ENCODE results near the genes PRR14L, DEPDC5 and YWHAH.

GRCh38 chr22:30829963-30830403, 135.3 kb downstream of the OSBP2 start:
- PRO-cap, result no peak

GRCh38 chr22:30978065-30979077, 9.8 kb upstream of the MORC2 start:
- PRO-cap, result no peak

DNA sequence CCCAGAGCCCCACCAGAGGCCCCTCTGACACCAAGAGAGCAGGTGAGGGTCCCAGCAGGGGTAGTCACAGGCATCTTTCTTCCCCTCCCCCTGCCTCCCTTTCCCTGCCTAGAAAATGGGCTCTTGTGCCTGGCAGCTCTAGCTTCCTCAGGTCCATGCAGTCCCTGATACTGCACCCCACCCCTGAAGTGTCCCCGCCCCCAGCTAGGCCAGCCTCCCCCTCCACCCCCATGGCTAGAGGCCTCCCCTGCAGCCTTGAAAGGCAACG, 9.0 kb downstream of the SMTN start:
- PRO-cap, result no peak

GRCh38 chr22:31105373-31106255, 1.8 kb downstream of the SELENOM start:
- PRO-cap, result no peak

DNA sequence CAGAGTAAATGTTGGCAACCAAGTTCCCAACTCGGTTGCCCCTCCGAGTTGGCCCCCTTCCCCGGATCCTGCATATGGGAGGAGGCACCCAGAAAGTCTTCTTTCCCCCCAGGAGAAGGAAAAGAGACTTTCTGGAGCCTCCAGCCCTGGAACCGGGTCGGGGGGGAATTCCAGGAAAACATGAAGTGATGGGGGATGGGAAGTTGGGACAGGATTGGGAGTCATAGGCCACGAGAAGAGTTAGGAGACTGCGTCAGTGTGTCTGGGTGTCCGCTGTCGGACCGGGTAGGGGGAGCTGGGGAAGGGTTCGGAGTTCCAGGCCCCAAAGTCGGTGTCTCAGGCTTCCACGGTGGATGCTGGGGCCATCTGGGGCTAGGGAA, 522 bp downstream of the SELENOM start:
- PRO-cap, result no peak

GRCh38 chr22:31218470-31219210, 6.5 kb downstream of the LIMK2 start:
- PRO-cap, result no peak

GRCh38 chr22:31260355-31261070, 31.8 kb downstream of the PIK3IP1 start:
- PRO-cap, result no peak

DNA sequence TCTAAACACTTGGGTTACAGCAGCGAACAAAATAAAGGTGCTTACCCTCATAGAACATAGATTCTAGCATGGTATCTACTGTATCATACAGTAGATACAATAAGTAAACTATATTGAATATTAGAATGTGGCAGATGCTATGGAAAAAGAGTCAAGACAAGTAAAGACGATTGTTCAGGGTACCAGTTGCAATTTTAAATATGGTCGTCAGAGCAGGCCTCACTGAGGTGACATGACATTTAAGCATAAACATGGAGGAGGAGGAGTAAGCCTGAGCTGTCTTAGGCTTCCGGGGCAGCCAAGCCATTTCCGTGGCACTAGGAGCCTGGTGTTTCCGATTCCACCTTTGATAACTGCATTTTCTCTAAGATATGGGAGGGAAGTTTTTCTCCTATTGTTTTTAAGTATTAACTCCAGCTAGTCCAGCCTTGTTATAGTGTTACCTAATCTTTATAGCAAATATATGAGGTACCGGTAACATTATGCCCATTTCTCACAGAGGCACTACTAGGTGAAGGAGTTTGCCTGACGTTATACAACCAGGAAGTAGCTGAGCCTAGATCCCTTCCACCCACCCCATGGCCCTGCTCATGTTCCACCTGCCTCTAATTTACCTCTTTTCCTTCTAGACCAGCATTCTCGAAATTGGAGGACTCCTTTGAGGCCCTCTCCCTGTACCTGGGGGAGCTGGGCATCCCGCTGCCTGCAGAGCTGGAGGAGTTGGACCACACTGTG, 14.5 kb downstream of the PIK3IP1 start:
- PRO-cap, result no peak

GRCh38 chr22:31292097-31292249, 315 bp downstream of the PIK3IP1 start:
- PRO-cap, result no peak

- PRO-cap, result no peak
These were observed 4.6 kb downstream of the PATZ1 start for GRCh38 chr22:31341517-31342025.

- PRO-cap, result bidirectional peak, plus-strand start at chr22:31343467, minus-strand start at chr22:31343314
These were observed 3.0 kb downstream of the PATZ1 start for GRCh38 chr22:31342996-31343754.

- PRO-cap, result bidirectional peak, plus-strand start at chr22:31346764, minus-strand start at chr22:31346574; bidirectional peak, plus-strand start at chr22:31346990, minus-strand start at chr22:31347066
These were observed 501 bp upstream of the PATZ1 start for GRCh38 chr22:31346407-31347286.

DNA sequence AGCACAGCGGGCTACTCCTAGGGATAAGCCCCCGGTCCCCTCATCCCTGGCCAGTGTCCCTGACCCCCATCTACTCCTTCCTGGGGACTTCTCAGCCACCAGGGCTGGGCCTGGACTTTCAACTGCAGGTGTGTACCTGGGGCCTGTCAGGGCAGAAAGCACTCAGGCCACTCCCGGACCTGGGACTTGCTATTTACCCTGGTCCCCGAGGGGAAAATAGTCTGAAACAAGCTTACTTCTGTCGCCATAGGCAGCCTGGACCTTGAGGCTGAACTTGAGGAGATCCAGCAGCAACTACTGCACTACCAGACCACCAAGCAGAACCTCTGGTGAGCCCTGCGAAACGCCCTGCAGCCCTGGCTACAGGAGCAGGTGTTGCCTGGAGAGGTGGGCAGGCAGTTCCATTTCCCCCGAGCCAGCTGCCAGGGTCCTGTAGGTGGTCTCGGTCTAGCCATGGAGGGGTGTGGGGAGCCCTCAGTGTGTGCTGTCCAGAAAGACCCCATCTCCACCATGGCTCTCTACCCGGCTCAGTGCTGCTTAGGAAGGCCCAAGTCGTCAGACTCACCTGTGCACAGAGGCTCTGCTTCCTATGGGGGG, 45.2 kb downstream of the PISD start:
- PRO-cap, result no peak

DNA sequence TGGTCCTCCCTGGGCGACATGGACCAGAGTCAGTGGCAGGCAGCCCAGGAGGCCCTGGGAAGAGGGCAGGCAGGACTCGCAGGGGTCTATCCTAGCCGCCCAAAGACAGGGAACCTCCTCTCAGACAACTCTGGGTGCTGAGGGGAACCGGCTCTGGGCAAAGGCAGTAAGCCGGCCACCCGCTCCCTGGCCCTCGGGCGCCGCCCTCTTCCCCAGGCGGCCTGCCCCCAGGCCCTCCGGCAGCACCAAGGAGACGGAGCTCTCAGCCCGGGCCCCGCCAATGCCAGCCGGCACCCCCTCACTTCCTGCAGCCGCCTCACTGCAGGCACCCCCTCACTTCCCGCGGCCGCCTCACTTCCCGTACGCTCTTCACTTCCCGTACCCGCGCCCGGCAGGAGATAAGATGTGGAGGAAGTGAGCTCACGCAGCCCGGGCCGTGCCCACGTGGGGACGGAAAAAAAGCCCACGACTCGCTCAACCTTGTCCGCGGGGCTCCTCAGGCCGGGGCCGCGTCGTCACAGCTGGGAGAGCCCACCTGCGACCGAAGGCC, 31.8 kb downstream of the PISD start:
- PRO-cap, result bidirectional peak, plus-strand start at position 401 of the sequence, minus-strand start at position 300 of the sequence

DNA sequence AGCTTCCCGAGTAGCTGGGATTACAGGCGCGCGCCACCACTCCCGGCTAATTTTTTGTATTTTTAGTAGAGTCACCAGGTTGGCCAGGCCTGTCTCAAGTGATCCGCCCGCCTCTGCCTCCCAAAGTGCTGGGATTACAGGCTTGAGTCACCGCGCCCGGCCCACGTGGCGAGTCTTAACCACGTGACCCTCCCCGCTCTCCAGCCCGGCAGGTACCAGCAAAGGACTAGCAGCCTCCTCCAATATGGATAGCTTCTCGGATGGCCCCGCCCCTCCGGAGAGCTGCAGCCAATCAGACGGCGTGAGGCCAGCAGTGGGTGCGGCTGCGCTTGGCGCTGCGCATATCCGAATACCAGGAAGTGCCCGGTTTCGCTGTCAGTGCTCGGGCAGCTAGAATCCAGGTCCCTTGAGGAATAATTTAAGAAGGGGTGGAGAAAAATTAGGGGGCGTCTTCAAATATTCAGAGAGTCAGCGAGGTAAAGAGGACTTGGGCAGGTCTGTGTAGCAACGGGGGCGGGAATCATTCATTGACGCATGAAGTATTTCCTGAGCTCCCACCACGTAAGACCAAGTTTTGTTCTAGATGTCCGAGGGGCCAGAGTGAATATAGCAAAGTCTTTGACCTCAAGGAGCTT, 14.7 kb upstream of the PISD start:
- PRO-cap, result bidirectional peak, plus-strand start at position 375 of the sequence, minus-strand start at position 127 of the sequence

- PRO-cap, result bidirectional peak, plus-strand start at chr22:31749931, minus-strand start at chr22:31750069
These were observed at the start of gene PRR14L for GRCh38 chr22:31749496-31750638. Gene PRR14L (minus strand): TSS chr22:31750132.

DNA sequence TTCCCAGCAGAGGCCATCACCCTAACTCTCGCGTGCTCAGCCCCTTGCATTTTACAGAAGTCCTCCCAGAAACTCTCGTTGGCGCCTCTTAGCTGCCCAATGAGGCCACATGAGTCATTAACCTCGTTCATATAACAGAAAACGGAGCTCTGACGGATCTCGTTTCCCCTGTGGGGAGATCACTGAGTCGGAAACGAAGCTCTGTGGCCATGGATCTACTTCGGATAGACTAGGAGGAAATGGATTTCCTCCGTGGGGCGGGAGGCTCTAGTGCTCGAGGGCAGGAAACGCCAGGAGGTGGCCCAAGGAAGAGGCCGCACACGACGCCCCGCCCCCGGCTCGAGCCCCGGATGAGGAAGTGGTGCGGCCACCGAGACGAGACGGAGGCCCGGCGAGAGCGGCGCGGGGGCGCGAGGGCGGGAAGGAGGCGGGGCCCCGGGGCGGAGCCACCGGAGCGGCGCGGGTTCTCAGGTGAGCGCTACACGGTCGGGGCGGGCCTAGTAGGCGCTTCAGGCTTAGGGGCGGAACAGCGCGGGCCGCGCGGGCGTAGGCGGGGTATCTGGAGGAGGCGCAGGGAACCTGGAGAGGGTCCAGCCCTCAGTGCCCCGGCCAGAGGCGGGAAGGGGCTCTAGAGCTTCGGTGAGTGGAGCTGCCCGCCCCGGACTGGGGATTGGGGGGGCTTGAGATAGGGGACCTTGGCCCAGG, at the start of gene DEPDC5:
DEPDC5 (plus strand) TSS at position 494 of the 705 bp plus-strand sequence.
- PRO-cap, result bidirectional peak, plus-strand start at position 528 of the sequence, minus-strand start at position 352 of the sequence

DNA sequence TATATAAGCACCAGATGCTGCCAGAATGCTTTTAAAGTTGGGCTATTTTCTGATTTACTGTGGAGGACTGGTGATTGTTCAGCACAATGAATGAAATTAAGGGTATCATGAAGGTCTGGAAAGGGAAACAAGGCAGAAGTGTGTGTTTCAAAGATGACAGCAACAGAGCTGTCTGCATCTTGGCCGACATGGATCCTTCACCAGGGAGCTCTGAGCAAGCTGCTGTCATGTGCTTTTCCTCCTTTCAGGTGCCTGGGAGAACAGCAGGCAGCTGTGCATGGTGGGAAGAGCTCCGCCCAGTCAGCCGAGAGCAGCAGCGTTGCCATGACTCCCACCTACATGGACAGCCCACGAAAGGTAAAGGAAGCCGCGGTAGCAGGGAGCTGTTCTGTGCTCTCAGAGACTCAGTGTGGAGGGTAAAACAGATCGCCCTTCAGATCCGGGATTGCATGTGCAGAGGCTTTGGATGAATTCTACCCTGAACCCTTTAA, 87.1 kb upstream of the YWHAH start:
- PRO-cap, result no peak

GRCh38 chr22:31944378-31944845, at the start of gene YWHAH:
Gene YWHAH (plus strand): TSS chr22:31944535.
- PRO-cap, result bidirectional peak, plus-strand start at chr22:31944535, minus-strand start at chr22:31944281

GRCh38 chr22:31970460-31971226, 26.3 kb downstream of the YWHAH start:
- PRO-cap, result no peak

Data from endodermal cell (in vitro differentiated cells).